ENCODE data around the gene GATA2.

DNA sequence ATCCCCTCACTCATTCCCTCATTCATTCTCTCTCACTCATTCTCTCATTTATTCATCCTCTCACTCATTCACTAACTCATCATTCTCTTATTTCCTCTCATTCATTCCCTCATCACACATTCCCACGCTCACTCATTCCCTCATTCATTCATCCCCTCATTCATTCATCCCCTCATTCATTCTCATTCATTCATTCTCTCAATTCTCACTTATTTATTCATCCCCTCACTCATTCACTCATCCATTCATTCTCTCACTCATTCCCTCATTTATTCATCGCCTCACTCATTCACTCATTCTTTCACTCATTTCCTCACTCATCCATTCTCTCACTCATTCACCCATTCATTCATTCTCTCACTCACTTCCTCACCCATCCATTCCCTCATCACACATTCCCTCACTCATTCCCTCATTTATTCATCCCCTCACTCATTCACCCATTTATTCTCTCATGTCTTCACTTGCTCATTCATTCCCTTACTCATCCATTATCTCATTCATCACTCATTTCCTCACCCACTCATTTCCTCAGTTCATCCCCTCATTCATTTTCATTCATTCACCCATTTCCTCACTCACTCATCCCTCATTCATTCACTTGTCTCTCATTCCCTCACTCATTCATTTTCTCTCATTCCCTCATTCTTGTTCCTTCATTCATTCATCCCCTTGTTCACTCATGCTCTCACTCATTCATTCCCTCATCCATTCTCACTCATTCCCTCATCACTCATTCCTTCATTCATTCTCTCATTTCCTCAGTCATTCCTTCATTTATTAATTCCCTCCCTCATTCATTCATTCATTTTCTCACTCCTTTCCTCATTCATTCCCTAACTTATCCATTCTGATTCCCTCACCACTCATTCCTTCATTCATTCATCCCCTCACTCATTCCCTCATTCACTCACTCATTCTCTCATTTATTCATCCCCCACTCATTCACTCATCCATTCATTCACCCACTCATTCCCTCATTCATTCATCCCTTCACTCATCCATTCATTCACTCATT lies 13.5 kb downstream of the ABTB1 start:
- PRO-cap, result no peak
- RAMPAGE, long total RNA, 4 experiments, result no peak in any of the 4 experiments

- PRO-cap, result no peak
- RAMPAGE, long total RNA, 4 experiments, result no peak in any of the 4 experiments
Observed at GRCh38 chr3:127747689-127748513, 74.4 kb downstream of the MGLL start.

DNA sequence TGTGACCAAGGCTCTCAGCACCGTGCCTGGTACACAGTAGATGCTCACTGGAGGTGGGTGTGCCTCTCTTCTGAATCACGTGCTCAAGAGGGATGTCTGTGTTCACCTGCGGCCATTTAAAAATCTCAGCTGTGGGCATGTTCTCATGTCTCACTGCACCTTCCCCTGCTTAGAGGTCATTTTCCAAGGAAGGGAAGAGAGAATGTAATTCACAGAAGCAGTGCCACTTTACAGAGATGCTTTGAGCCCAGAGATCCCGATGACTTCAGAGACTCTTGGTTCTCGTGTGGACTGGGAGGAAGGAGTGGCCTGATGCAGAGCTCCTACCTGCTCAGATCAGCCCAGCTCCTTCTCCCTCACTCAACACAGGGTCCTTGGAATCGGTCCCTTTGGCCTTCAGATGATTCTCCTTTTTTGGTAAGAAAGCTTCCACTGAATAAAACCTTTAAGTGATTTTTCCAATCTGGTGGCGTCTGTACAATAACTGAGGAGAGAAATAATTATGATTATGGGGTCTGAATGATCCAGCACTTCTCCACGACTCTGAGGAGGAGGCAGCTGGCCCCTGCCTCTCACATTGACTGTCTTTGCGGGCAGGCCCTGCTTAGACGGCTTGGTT lies 62.8 kb downstream of the MGLL start:
- PRO-cap, result no peak
- RAMPAGE, long total RNA, 4 experiments, result no peak in any of the 4 experiments

DNA sequence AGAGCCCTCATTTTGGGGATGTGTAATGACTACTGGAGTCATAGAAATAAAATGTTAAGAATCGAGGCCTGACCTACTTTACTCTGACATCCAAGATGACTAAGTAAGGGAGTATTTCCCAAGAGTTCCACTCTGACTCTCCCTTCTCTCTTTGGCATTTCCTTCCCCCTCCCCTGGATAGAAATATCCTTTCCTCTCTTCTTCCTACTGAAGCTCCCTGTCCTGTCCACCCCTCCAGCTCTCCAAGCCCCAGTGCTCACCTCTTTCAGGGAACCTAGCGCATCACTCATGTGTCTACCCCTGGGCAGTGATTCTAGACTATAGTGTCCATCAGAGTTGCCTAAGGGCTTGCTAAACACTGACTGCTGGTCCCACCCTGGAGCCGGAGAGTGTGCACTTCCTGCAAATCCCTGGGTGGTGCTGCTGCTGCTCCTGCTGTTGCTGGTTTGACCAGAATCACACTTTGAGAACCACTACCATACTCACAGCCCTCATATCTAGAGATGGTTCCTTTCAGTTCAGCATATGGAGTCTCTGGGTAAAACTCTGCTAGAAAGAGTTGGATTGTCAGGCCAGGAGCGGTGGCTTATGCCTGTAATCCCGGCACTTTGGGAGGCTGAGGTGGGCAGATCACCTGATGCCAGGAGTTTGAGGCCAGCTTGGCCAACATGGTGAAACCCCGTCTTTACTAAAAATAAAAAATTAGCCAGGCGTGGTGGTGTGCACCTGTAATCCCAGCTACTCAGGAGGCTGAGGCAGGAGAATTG lies 53.6 kb downstream of the MGLL start:
- PRO-cap, result no peak
- RAMPAGE, long total RNA, 4 experiments, result no peak in any of the 4 experiments

DNA sequence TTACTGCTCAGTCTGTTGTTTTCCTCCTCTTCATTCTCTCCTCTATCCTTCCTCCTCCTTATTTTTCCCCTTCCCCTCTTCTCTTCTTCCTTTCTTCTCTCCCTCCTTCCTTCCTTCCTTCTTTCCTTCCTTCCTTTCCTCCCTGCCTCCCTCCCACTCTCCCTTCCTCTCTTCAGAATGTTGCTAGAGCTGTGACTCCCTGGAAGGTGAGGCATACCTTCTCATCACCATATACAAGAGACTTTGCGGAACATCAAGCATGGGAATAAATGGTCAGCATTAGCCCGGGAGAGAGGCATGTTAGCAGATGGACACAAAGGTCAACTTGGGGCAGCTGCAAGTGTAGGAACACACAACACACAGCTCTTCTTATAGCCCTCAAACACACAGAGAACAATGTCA lies 8.4 kb downstream of the MGLL start:
- PRO-cap, result no peak
- RAMPAGE, long total RNA, 4 experiments, result no peak in any of the 4 experiments

- PRO-cap, result no peak
- RAMPAGE, long total RNA, 4 experiments, result no peak in any of the 4 experiments
Observed at GRCh38 chr3:128010133-128010872, 41.9 kb upstream of the SEC61A1 start.

- PRO-cap, result no peak
- RAMPAGE, long total RNA, 4 experiments, result no peak in any of the 4 experiments
Observed at GRCh38 chr3:128235315-128236087, 82.2 kb downstream of the EEFSEC start.

- PRO-cap, result no peak
- RAMPAGE, long total RNA, 4 experiments, result no peak in any of the 4 experiments
Observed at GRCh38 chr3:128316263-128316556, 150.5 kb downstream of the DNAJB8 start.

DNA sequence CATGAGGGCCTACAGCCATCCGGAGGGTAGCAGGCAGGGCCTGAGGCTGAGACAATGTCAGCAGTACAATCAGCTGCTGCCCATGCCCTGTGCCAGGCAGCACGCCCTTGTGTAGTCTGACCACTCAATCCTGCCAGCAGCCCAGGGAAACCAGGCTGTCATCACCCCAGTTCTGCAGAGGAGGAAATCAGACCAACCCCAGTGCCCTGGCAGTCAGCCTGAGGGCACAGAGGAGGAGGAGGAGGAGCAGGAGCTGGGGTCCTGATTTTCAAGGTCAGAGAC lies 100.4 kb downstream of the DNAJB8 start:
- PRO-cap, result no peak
- RAMPAGE, long total RNA, 4 experiments, result no peak in any of the 4 experiments

DNA sequence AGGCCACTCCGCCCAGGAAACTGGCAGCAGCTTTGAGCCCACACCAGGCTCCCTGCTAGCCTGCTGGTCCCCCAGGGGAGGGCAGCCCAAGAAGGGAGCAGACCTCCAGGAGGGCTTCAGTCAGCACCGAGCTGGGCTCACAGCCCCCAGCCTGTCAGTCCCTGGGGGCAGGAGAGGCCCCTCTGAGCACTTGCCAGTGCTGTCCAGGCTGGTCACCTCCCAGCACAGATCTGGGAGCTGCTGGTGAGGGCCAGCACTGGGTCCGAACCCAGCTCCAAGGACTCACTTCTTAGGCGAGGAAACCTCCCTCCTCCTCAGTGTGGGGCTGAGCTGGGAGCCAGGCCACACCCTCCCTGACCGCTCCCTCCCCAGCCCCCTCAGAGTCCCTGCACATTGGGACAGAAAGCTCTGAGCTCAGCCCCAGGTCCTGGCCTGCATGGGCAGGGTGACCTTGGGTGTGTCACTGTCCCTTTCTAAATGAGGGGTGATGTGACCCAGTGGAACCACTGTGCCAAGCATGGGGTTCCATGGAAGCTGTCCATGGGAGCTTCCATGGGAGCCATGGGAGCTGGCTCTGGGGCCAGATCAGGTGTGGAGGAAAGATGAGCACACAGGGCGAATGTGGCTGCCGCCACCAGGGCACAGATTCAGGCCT lies 56.7 kb downstream of the DNAJB8 start:
- PRO-cap, result no peak
- RAMPAGE, long total RNA, 4 experiments, result no peak in any of the 4 experiments

DNA sequence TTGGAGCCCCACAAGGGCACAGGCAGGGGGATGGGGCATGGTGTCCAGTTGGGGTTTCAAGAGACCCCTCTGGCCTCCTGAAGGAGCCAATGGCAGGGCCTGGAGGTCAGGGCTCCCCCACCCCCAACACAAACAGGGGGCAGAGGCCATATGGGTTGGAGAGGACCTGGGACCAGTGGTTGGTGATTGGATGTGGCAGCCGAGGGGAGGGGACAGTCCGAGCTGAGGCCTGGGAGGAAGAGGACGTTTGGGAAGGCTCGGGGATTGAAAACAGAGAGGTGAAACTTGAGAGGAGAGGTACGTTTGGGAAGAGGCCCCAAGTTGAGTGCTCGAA lies 53.8 kb downstream of the DNAJB8 start:
- PRO-cap, result no peak
- RAMPAGE, long total RNA, 4 experiments, result no peak in any of the 4 experiments

GRCh38 chr3:128434947-128435756 lies 31.5 kb downstream of the DNAJB8 start:
- PRO-cap, result no peak
- RAMPAGE, long total RNA, 4 experiments, result no peak in any of the 4 experiments

DNA sequence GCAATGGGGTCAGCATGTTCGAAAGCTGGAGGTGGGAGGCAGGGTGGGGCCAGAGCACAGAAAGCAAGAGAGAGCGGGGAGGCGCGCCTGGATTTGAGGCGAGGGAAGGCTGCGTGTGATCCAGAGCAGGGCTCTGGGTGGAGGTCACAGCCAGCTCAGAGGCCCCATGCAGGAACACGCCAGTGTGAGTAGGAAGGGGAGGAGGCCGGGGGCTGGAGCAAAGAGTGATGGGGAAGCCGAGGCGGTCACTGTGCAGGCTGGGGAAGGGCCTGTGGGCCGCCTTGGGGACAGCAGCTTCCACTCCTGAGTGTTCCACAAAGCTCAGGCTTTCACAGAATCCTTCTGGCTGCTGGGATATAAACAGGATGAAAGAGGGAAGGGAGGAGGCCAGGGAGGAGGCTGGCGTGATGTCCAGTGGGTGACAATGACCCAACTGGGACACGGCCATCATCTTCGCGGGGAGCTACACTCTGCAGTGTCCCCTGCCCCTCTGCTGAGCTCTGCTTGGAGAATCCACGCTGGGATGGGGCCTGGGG lies 8.6 kb downstream of the DNAJB8 start:
- PRO-cap, result no peak
- RAMPAGE, long total RNA, 4 experiments, result no peak in any of the 4 experiments

DNA sequence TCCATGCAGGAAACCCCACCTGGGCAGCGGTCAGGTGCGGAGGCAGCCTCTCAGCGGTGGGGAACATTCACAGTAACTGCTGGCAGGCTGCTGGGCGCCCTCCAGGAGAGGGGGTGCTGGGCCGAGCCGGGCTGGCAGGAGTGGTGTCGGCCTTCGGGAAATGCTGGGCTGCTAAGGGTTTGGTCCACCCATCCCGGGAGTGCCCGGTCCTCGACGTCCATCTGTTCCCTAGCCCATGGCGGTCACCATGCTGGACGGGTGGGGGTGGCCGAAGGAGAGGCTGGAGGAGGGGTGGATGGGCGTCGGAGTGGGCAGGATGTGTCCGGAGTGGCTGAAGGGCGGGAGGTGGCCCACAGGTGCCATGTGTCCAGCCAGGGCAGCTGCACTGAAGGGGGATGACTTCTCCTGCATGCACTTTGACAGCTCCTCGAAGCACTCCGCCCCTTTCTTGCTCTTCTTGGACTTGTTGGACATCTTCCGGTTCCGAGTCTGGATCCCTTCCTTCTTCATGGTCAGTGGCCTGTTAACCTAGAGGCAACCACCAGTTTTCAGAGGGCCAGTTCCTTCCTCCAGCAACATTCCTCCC lies 12.1 kb downstream of the GATA2 start:
- PRO-cap, result no peak
- RAMPAGE, long total RNA, 4 experiments, result no peak in any of the 4 experiments

GRCh38 chr3:128491334-128491965 lies 1.6 kb downstream of the GATA2 start:
- PRO-cap, result no peak
- RAMPAGE, long total RNA, 4 experiments, result no peak in any of the 4 experiments

DNA sequence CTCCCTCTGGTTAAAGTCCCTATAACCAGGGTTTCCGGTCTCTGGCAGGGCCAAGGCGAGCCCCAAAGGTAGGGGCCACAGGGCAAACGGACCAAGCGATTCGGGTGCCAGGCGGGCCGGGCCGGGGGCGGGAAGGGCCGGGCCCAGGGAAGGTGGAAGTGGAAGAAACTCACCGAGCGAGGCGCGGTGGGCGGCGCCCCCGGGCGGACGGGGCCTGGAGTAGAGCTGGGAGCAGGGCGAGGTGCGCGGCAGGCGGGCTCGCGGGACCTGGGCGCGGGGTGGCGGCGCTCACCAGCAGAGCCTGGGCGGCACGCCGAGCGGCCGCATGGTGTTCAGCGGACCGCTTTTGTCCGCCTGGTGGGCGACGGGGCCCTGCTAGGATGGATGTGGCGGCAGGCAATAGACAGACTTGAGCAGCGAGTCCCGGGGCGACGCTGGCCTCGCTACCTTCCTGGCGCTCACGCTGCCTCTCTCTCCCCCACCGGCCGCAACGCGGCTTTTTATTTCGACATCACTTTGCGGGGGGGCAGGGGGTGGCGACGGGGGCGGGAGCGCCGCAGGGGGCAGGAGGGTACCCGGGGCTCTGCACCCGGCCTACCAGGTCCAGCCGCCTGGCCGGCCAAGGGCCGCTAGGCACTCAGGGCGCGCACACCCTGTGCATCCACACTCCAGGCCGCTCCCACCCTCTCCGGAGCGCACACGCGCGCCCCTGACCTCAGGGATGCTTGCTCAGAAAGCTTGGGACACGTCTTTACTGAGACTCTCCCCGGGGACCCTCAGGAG lies at the start of gene GATA2:
GATA2 (minus strand) TSS at position 476 of the 783 bp plus-strand sequence.
- PRO-cap, result no peak
- RAMPAGE, long total RNA, 4 experiments, result no peak in any of the 4 experiments

GRCh38 chr3:128617503-128618454 lies 32.8 kb downstream of the RPN1 start:
- PRO-cap, result no peak
- RAMPAGE, long total RNA, 4 experiments, result no peak in any of the 4 experiments

DNA sequence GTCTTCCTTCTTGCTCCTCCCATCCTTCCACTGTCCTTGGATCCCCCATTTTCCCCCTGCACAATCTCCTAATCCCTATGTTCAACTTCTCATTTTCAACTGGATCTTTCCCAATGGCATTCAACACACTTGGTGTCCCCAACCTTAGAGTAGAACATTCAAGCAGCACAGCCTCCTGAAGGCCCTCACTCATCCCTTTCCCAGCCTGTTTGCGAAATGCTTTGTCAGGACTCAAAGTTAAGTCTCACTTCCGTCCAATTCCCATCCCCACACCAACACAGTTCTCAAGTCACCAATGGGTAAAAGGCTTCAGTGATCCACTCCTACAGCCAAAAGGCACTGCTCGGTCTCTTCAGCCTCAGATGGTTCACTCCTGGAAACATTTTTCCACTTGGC lies 32.2 kb downstream of the RPN1 start:
- PRO-cap, result no peak
- RAMPAGE, long total RNA, 4 experiments, result no peak in any of the 4 experiments

GRCh38 chr3:128766061-128766631 lies 40.2 kb downstream of the RAB7A start:
- PRO-cap, result no peak
- RAMPAGE, long total RNA, 4 experiments, result no peak in any of the 4 experiments

GRCh38 chr3:128806128-128806883 lies 73.1 kb upstream of the ACAD9 start:
- PRO-cap, result no peak
- RAMPAGE, long total RNA, 4 experiments, result no peak in any of the 4 experiments